Transverse colon (tissue), 4 donors: ENCODE measurements around a stretch of chr18.

GRCh38 chr18:79487651-79487921 lies 91.9 kb downstream of the NFATC1 start:
- PRO-cap: no peak
- RAMPAGE, long total RNA, 4 experiments: no peak in any of the 4 experiments

DNA sequence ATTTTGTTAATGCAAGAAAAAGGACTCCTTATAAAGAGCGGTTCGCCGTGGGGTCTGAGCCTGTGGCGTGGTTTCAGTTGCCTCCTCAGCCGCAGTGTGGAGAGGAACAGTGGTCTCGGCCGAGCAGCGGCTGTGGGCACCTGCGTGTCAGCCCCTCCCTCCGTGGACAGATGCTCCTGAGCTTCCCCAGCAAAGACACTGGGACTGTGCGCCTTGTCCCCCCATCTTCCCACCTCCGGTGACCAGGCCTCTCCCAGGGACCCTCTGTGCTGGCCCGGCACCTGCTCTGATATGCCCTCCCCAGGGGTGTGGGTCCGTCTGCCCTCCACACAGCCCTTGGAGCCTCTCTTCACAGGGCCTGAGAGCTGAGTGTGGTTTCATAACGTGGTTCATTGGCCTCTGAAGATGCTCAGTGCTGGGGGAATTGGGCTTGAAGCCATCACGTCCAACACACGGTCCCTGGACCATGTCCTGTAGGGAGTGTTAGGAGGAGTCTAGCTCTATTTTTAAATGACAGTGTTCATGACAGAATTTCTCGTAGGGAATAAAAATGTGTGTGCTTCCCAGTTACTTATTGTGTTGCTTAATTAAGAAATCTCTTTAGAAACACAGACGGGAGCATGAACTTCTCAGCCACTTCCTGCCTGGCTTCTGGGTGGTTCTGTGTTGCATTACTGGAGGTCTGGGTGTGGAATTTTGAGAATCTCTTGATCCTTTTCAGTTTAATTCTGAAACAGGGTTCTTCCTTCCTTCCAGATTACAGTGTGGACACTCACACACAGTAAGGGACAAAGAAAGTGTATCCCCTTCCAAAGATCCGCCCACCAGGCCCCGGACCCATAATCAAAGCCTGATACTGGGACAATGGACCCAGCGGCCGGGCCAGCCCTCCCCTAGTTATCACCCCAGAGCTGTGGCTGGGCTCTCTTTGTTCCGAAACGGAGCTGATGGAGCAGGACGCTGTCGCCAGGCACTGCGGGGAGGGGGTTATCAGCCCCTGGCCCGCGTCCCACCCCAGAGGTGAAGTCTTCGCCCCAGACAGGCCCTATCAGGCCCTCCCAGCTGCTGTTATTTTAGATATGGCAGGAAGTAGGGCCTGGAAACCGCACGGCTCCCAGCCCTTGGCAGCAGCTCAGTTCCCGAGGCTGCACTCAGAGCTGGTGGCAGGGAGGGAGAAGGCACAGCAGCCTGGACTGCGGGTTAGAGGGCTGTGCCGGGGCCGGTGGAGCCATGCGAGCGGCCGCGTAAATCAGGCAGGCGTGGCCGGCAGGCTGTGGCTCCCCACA lies 110.9 kb downstream of the NFATC1 start:
- PRO-cap: unidirectional peak, plus-strand start at position 1,154 of the sequence
- RAMPAGE, long total RNA, 4 experiments: no peak in any of the 4 experiments

DNA sequence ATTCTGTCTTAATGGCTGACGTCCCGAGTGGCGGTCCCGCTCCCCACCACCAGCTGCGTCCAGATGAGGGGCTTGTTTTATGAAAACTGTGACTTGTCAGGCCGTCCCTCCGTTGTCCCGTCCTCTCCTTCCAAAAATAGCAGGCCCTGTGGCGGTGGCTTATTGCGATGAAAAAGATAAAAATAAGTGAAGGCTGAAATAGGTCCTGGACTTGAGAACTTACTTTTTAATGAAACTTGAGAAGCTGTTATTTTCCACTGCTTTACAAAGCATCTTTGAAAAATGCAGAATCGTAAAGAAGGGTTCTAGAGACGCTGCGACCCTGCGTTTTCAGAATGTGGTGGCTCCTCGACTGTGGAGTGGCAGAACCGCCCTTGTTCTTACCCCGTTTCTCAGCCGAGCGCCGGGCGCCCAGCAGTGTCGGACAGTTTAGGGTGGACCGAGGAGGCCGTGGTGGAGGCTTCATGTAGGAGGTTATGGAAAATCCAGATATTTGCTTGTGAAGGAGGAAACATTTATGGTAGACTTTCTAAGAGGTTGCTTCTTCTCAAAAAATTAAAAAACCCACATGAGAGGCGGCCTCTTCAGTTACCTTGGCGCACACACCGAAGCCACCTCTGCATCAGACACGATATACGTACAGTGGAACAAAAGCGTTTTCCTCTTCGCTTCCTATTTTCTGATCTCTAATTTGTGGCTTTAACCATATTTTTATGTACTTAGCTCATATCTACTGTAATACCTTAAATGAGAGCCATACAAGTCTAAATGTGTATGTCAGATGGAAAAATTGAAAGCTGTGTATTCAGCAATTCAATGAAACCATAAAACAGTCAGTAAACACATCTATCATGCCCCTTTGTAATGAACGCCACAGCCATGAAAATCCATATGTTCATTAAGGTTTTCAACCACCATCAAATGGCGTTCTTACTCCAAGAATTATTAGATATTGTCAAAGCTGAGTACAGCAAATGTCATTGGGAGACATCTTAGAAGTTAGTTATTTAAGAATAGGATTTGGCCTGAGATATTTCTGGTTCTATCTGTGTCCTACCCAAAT lies 120.7 kb downstream of the NFATC1 start:
- PRO-cap: no peak
- RAMPAGE, long total RNA, 4 experiments: no peak in any of the 4 experiments

GRCh38 chr18:79523136-79524203 lies 127.7 kb downstream of the NFATC1 start:
- PRO-cap: no peak
- RAMPAGE, long total RNA, 4 experiments: no peak in any of the 4 experiments

- PRO-cap: no peak
- RAMPAGE, long total RNA, 4 experiments: no peak in any of the 4 experiments
Measured at GRCh38 chr18:79576838-79577312, 102.7 kb upstream of the CTDP1 start.

- PRO-cap: no peak
- RAMPAGE, long total RNA, 4 experiments: no peak in any of the 4 experiments
Measured at GRCh38 chr18:79683272-79683761, 3.7 kb downstream of the CTDP1 start.

DNA sequence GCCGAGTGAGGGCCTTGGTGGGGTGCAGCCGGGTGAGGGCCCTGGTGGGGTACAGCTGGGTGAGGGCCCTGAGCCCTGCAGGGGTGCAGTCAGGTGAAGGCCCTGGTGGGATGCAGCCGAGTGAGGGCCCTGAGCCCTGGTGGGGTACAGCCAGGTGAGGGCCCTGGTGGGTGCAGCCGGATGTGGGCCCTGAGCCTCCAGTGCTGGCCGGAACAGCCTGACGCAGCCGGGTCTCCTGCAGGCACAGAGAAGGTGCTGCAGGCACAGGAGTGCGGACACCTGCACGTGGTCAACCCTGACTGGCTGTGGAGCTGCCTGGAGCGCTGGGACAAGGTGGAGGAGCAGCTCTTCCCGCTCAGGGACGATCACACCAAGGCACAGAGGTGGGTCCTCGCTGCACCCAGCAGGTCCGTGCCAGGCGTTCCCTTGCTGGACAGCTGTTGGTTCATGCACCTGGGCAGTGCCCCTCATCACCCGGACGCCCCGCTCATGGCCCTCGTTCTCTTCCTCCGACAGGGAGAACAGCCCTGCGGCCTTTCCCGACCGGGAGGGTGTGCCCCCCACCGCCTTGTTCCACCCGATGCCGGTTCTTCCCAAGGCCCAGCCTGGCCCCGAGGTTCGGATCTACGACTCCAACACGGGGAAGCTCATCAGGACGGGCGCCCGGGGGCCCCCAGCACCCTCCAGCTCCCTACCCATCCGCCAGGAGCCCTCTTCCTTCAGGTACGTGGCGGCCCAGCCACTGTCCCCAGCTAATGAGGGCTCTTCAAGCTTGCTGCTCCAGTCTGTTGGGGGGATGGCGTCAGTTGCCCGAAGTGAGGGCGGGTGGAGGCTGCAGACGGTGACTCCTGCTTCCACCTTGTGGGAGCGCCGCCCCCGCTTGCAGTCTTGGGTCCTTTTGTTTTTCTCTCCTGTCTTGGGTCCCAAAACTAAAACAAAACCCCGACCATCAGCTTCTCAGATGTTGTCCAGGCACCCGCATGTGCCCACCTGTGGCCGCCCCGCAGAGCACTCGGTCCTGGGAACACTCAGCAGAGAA lies 38.0 kb downstream of the CTDP1 start:
- PRO-cap: no peak
- RAMPAGE, long total RNA, 4 experiments: start-site peak on the plus strand in 1 of 4 experiments, centred at positions 238 to 667 of the sequence, 13 to 18 reads per replicate

DNA sequence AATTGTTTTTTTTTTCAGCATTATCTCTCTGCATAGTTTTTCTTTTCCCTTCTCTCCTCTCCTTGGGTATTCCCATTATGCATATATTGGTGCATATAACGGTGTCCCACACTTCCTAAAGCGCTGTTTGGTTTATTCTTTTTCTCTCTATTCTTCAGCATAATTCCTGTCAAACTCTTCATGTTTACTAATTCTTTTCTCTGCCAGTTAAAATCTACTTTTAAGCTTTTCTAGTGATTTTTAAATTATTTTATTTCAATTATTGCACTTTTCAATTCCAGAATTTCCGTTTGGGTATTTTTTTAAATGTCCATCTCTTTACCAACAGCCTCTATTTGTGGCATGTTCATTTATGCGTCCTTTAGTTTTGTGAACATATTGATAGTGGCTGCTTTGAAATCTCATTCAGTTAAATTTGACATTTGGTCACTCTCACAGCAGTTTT lies 54.3 kb downstream of the SLC66A2 start:
- PRO-cap: no peak
- RAMPAGE, long total RNA, 4 experiments: no peak in any of the 4 experiments

- PRO-cap: no peak
- RAMPAGE, long total RNA, 4 experiments: no peak in any of the 4 experiments
Measured at GRCh38 chr18:79917217-79917738, 34.2 kb downstream of the SLC66A2 start.

DNA sequence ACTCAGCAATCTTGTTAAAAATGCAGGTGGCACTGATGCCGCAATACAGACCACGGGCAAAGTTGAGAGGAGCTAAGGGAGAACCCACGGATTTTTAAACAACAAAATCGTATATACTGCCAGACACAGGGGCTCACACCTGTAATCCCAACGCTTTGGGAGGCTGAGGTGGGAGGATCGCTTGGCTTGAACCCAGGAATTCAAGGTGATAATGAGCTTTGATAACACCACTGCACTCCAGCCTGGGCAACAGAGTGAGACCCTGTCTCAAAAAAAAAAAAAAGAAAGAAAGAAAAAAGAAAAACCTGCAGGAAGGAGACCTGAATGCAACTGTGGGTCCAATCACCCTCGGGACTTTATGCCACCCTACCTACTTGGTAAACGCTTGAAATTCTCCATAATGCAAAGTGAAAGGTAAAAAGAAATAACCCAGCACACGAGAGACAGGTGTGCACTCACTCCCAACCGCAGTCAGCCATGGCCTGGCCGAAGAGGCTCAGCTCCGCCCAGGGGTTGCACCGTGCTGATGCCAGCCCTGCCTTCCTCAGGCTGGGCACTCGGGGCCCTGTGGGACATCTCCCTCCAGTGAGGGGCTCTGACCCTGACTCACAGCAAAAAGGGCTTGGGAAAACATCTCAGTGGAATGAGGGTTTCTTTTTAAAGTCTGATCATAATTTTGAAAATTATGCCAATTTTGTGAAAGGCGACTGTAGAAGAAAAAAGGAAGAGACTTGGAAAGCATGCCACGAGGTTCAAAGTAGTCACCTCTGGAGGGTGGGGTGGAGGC lies 13.4 kb downstream of the SLC66A2 start:
- PRO-cap: no peak
- RAMPAGE, long total RNA, 4 experiments: no peak in any of the 4 experiments

GRCh38 chr18:79986624-79987369 lies 1.6 kb downstream of the TXNL4A start:
- PRO-cap: no peak
- RAMPAGE, long total RNA, 4 experiments: no peak in any of the 4 experiments

DNA sequence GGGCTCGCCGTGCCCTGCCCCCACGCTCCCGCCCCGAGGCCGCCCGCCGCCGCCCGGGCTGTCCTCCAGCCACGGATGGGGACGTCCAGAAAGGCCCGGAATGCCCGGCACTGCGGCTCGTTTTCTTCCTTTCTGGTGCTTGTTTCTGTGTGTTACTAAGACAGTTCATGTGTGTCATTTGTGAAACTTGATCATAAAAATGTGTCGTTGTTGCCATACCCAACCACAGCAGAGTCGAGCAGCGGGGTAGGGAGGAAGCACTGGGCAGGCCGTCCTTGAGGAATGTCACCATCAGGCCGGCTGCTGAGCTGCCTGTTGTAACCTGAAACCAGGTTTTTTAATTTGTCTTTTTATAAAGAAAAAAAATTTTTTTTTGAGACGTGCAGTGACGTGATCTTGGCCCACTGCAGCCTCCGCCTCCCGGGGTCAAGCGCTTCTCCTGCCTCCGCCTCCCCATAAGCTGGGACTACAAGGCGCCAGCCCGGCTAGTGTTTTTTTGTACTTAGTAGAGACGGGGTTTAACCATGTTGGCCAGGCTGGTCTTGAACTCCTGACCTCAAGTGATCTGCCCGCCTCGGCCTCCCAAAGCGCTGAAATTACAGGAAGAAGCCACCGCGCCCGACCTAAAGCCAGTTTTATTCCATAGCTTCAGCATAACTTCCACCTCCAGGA lies 559 bp upstream of the TXNL4A start:
- PRO-cap: no peak
- RAMPAGE, long total RNA, 4 experiments: no peak in any of the 4 experiments

DNA sequence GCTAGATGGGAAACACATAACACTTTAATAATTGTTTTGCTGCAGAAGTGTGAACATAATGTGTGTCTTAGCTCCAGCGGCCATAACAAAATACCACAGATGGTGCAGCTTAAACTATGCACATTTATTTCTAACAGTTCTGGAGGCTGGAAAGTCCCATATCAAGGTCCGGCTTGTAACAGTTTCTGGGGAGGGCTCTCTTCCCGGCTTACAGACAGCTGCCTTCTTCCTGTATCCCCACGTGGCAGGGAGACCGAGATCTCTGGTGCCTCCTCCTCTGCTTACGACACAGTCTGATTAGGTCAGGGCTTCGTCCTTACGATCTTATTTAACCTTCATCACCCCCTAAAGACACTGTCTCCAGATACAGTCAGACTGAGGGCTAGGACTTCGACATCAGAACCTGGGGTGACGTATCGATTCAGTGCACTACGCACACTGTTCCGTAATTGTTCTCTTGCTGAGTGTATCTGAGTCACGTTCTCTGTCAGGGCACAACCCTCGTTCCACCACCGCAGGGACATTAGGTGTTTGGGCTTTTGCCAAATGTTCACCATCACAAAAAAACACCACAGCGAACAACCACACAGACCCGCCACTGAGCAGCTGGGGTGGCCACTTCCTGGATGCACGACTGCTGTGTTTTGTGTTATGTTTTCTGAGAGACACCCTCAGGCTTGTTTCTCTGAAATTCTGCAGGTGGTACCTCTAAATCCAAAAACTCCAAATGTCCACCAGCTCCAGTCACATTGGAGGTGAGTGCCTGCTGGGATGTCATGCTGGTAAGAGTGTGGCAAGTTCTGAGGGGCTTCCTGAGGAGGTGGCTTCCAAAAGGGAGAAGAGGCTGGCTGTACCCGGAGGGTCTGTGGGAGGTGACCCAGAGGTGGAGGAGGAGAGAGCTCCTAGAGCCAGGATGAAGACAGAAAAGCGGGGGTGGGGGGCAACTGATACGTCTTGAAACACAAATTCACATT lies 66.4 kb downstream of the ADNP2 start:
- PRO-cap: no peak
- RAMPAGE, long total RNA, 4 experiments: no peak in any of the 4 experiments

DNA sequence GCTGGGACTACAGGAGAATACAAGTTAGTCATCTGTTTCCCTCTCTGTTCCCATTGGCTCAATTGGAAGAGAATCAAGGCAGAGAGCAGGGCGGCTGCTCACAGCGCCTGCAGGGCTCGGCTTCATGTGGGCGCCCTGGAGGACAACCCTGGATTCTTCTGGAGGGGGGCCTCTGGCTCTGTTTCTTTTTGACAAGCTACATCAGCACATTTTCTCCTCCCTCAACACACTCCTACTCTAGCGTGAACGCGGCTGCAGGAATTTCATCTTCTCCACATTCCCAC lies 50.8 kb downstream of the PARD6G start:
- PRO-cap: no peak
- RAMPAGE, long total RNA, 4 experiments: no peak in any of the 4 experiments